Heart (tissue), 3 donors: ENCODE measurements around a stretch of chr9.

DNA sequence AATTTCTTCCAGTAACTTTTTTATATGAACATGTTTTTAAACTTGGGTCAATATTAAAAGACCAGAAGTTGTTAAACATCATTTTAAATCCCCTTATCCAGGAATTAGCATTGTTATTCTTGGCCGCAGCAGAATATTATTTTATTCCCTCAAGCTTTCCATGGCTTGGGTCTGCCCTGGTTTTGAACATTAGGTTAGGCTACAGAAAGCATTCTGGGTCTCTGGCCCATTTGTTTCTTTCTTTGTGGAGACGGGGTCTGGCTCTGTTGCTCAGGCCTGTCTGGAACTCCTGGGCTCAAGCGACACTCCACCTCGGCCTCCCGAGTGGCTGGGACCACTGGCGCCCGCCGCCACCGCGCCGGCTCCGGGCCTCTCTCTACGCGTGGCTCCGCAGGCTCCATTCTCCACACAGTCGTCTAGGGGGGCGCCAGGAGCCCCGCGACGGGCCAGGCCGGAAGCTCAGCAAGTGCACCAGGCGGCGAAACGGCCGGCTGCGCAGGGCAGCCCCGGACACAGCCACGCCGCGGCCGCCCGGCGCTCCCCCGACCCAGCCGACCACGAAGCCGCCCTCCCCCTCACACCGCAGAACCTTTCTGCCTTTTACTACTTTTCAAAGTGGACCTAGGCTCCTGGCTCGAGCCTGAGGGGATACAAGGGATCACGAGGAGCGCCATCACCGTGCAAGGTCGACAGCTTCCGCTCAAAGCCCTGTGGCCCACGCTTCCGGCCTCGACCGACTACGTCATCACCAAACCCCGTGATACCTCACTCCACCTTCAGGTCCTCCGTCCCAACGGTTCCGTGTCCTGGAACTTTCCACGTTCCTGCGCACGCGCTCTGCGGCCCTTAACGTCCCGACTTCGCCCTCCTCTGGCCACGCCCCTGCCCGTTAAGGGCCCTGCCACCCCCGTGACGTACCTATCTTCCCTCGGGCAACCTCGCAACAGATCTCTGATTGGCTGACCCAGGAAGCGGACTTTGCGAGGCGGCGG lies 606 bp upstream of the CKS2 start:
- RAMPAGE, long total RNA, 2 experiments, result no peak in any of the 2 experiments

DNA sequence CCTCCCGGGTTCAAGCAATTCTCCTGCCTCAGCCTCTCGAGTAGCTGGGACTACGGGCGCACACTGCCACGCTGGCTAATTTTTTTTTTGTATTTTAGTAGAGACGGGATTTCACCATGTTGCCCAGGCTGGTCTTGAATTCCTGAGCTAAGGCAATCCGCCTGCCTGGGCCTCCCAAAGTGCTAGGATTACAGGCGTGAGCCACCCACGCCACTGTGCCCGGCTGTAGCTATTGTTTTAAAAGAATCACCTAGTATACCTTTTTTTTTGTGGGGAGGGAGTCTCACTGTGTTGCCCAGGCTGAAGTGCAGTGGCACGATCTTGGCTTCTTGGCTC lies 10.9 kb downstream of the SECISBP2 start:
- RAMPAGE, long total RNA, 2 experiments, result no peak in any of the 2 experiments

DNA sequence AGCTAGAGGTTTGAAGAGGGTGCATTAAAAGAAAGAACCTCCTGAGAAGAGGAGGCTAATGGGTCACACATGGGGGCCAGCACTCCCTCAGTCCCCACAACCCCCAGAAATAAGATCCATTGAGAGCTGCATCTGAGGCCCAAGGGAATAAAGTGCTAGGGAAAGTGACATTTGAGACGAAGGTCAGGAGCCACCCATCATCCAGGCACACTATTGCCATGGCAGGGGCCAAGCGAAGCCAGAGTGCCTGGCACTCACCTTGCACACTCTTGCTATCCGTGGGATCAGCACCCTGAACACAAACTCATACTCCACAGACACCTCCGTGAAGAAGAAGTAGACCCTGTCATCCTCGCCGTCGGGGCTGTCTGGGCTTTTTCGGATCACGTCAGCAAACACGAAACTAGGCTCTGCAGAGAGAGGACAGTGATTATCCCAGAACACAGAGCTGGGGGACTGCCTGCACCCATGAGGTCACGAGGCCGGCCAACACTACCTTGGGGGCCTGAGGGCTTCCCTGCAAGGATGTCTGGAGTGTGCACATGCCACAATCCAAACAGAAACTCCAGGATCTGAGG lies 72.8 kb downstream of the SECISBP2 start:
- RAMPAGE, long total RNA, 2 experiments, result no peak in any of the 2 experiments

DNA sequence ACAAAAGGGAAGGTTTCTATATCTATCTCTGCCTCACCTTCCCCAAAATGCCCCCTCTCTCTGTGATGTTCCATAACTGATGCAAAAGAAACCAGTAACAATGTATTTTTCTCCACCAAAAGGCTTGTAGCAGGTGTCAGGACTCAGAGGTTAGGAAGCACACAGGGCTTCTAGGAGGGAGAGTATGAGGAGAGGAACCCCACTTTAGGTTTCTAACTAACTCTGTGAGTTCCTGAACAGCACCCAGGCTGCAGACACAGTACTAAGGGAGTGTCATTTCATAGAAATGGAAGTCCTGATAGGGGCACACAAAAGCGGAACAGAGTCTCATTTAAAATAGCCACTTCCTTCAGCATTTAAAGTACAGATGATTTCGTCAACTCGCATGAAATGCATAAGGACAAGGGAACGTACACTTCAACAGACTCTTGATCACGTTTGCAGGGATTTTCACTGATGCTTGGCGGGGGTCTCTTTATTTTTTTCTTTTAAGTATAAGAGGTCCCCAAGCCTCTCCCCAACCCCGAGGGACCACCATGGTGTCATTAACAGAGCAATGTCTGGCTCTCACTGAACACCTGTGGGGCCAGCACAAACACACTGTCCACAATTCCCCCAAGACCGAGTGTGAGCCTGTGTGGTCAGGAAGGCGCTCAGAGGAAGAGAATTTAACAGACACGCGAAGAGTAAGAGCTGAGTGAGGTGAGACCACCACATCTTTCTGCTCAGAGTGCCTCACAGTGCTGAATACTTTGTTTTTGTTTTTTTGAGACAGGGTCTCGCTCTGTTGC lies 82.2 kb downstream of the SECISBP2 start:
- RAMPAGE, long total RNA, 2 experiments, result no peak in any of the 2 experiments

GRCh38 chr9:89418493-89419346 lies 79.2 kb downstream of the SEMA4D start:
- RAMPAGE, long total RNA, 2 experiments, result no peak in any of the 2 experiments

- RAMPAGE, long total RNA, 2 experiments, result no peak in any of the 2 experiments
These were observed 65.7 kb downstream of the SEMA4D start for GRCh38 chr9:89432181-89432699.

DNA sequence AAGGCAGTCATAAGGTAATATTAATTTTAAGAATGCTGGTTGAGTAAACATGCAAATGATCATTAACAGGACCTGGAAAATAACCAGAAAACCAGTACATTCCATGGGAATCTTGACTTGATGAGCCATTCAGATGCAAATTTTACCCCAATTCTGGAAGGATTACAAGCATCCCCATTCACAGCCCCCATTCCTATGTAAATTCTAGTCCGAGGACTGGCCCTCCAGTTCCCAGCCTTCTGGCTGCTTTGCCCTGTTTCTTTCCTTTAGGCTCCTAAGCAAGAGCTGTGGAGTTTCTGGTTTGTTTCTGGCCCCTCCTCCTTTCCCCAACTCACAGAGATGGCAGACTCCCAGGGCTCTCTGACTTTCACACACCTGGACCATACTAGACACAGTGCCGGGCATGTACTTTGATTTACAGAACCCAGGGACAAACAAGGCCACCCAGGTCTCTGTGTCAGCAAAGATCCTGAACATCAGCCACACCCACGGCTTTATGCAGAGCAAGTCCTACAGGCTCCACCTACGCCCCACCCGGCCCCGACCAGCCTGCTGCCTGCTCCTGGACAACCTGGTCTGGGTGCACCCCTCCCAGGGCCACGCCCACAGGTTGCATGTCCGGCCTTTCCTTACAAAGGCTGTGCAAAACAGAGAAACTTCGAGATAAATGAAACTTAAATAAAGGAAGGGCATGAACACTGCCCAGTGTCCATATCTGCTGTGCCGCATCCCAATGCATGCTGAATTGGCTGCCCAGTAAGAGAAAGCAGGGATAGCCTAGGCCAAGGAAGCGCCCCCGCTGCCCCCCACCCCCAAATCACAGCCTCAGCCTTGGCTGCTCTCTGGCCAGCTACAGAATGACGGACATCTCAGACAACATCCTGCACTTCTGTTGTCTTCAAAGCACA lies 62.5 kb downstream of the SEMA4D start:
- RAMPAGE, long total RNA, 2 experiments, result no peak in any of the 2 experiments

DNA sequence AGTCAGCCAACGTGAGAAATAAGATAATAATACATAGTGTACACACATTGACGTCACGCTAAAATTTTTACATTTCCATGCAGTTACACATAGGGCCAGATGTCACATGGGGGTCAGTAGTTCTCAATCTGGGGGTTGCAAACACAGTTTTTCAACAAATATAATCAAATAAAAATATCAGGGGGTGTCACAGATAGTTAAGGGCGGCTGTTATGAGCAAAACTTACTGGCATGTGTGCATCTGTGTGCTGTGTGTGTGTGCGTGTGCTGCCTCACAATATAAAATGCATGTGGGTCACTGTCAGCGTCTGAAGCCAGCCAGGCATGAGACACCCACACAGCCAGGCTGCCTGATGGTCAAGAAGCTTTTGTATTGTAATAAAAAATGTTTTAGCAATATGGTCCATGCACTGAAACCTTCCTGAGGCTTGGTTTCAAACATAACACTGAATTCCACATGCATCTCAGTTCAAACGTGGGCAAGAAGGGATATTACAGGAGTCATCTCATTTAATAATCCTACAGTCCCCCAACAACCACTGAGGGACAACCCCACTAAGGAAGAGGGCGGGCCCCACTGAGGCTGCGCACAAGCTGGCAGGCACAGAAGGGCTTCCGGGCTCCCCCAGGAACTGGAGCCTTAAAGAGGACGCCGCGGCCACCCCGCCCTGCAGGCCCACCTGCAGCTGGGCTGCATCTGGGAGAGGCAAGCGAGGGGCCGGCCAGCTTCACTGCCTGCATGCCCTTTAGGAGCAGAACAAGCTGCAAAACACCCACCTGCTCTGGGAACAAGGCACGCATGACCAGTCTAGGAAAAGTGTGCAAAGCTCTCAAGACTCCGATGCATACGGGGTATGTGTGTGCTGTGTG lies 14.2 kb downstream of the SEMA4D start:
- RAMPAGE, long total RNA, 2 experiments, result no peak in any of the 2 experiments

GRCh38 chr9:89674553-89675388 lies 70.0 kb downstream of the GADD45G start:
- RAMPAGE, long total RNA, 2 experiments, result no peak in any of the 2 experiments

DNA sequence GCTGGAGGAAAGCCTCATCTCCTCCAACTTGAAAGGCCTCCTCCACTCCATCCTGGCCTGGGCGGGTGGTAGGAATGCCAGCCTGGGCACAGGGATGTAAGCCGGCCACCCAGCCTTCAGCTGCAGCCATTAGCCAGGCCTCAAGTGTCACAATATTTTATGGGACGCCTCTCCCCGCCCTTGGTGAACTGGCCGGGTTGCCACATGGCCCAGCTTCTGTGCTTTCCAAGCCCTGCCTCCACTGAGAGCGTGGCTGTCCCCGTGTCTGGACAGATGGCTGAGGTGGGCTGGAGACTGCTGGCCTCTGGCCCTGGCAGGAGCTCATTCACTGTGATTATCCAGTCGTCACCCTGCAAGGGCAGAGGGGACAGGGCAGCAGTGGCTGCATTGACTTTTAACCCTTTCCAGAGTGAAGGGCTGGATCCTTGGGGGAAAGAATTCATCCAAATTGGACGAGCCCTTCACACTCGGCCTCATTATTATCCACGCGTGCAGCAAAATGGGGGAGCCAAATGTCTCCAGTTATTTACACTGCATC lies 70.6 kb downstream of the GADD45G start:
- RAMPAGE, long total RNA, 2 experiments, result no peak in any of the 2 experiments

GRCh38 chr9:89677440-89678230 lies 72.8 kb downstream of the GADD45G start:
- RAMPAGE, long total RNA, 2 experiments, result no peak in any of the 2 experiments

DNA sequence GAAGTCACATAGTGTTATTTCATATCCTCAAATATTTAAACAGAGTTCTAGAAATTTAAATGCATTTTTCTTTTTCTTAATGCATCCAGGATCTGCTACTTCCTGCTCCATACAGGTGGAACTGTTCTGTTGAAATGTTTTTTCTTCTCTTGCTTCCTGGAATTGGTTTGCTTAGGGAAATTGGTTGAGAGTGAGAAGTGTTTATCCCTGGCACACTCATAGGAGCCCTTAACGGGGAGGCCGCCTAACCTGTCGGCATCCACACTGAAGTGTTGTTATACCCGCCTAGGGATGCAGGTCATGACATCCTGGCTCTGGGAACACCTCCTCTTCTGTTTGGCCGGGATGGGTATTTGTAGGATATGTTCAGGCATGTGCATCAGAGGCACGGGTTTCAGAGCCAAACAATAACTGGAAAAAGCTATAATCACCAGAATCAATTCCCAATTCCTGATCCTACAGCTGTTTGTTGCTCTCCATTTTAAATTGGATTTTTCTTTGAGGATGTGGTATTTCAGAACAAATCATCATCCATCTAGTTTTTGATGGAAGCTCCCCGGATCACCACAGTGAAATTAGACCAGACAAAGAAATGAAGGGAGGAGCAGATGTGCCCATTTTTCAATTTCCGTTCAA lies 239.8 kb downstream of the GADD45G start:
- RAMPAGE, long total RNA, 2 experiments, result no peak in any of the 2 experiments

GRCh38 chr9:90002375-90002647 lies 397.5 kb downstream of the GADD45G start:
- RAMPAGE, long total RNA, 2 experiments, result no peak in any of the 2 experiments

- RAMPAGE, long total RNA, 2 experiments, result no peak in any of the 2 experiments
These were observed 404.6 kb downstream of the GADD45G start for GRCh38 chr9:90009522-90009802.

DNA sequence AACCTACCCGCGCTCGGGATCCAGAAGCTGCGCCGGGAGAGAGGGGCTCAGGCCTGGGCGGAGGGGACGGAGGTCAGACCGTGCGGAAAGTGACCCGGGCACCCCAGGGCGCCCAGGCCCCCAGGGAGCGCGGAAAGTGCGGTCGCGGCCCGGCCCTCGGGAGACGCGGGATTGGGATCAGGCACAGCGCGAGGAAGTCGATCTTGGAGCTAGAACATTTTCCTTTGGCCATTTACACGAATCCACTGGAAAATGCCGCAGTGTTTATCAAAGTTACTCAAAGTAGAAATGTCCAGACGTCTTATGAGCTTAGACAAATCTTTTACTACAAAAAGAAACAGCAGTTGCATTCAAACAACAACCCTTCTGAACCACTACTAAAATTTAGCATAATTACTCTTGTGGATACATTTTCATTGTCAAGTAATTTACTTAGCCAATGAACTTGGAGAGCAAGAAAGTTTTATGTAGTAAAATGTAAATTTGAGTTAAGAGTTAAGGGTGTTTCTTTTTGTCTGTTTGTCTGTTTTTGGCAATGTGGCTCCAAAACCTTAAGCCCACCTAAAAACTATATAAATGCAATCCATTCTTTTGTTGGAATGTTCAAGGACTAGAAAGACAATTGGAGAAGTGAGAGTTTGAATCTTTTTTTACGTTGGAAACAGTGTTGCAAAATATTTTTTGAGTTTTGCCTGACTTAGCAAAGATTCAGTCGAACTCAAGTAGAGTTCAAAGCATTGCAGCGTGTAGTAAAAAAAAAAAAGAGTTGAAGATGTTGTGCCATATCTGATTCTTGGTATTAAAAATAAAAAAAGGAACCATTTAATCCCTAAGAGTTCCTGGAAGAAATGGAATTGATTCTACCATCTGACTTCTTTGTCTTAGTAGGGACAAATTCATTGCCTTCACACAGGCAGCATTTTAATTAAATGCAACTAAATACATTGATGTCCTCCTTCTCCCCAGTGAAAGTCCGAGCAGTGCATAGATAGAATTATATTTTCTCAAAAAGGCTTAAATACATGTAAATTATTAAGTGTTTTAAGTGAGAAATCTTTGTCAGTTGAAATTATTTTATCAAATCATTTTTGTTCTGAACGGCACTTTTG lies 800 bp downstream of the SYK start:
- RAMPAGE, long total RNA, 2 experiments, result no peak in any of the 2 experiments

DNA sequence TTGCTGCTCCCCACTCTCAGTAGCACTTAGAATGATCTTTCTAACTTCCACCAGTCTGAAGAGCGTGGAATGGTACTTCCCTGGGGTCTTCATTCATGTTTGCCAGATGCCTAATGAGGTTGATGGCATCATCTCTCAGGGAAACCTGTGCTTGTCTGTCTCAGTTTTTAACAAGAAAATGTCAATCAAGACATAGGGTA lies 58.0 kb downstream of the SYK start:
- RAMPAGE, long total RNA, 2 experiments, result no peak in any of the 2 experiments

DNA sequence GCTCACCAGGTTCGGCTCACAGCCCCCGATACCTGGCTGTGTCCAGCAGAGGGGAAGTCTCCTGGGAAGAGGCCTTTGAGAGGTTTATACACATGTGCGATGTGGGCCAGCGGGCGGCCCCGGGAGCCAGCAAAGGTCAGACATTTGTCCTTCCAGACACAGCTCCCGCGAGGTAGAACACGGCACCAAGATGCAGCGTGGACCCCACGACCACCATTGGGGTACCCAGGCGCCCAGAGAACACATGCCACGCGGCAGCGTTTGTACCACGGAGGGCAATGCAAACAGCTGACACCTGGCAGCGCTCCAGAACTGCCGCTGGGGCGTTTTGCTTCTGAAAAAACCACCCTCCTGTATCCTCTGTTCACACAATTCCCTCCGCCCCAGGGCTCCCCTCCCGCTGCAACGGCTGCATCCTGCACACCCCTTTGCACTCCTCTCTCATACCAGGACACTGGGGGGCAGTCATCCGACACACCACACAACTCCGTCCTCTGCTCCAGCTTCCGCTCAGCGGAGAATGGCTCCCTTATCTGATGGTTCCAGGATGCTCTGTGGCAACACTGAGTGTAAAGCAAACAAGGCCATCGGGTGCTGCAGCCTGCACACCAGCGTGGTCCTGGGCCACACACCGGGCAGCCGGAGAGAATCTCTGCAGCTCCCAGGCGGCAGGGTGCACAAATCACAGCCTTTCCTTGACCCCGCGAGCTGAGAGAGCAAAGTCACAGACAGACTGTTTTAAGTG lies 235.4 kb downstream of the SYK start:
- RAMPAGE, long total RNA, 2 experiments, result no peak in any of the 2 experiments

- RAMPAGE, long total RNA, 2 experiments, result no peak in any of the 2 experiments
These were observed 244.3 kb downstream of the AUH start for GRCh38 chr9:91117283-91117907.

GRCh38 chr9:91195388-91196749 lies 165.8 kb downstream of the AUH start:
- RAMPAGE, long total RNA, 2 experiments, result no peak in any of the 2 experiments

DNA sequence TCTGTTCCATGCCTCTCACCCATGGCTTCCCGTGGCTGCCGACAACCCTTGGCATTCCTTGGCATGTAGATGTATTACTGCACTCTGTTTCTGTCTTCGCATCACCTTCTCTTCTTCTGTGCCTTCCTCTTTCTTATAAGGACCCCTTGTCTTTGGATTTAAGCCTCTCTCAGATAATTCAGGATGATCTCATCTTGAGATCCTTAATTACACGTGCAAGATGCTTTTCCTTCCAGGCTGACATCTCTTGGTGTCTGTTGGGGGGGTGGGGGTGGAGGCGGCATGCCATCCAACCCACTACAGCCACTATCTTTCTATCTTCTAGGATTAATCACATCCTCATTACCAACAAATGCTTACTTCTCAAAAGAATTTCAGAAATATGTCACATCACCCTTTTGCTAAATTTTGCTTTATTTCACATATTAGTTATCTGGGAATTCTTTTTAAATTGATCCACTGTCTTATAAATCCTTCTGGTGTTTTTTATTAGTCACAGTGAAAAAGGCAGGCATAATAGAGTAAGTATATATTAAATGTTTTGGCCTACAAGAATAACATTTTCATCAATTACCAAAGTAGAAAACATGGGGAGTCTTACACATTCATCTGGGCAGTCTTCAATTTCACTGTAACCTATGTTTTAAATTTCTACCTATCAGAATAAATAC lies 70.5 kb downstream of the AUH start:
- RAMPAGE, long total RNA, 2 experiments, result no peak in any of the 2 experiments